ENCODE measurements around a stretch of chr12.

- PRO-cap: no peak
- RAMPAGE, long total RNA, 4 experiments: no peak in any of the 4 experiments
Measured at GRCh38 chr12:114666610-114667431, 17.2 kb downstream of the TBX3 start.

GRCh38 chr12:114680323-114681248 is 3.4 kb downstream of the TBX3 start:
- PRO-cap: no peak
- RAMPAGE, long total RNA, 4 experiments: no peak in any of the 4 experiments

- PRO-cap: no peak
- RAMPAGE, long total RNA, 4 experiments: no peak in any of the 4 experiments
Measured at GRCh38 chr12:114697928-114698398, 14.0 kb upstream of the TBX3 start.

DNA sequence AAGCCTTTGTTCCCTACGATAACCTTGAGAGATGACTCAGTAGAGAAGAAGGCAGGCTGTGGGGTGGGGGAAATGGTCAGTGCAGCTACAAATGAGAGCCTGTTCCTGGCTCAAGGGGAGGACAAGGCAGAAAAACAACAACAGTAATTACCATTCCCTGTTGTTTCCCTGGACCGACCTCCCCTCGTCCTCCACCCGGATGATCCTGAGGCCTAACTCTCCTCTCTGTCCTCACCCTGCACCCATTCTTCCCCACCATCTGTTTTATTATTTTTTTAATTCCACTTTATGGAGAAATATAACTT is 90.4 kb upstream of the TBX3 start:
- PRO-cap: no peak
- RAMPAGE, long total RNA, 4 experiments: no peak in any of the 4 experiments

DNA sequence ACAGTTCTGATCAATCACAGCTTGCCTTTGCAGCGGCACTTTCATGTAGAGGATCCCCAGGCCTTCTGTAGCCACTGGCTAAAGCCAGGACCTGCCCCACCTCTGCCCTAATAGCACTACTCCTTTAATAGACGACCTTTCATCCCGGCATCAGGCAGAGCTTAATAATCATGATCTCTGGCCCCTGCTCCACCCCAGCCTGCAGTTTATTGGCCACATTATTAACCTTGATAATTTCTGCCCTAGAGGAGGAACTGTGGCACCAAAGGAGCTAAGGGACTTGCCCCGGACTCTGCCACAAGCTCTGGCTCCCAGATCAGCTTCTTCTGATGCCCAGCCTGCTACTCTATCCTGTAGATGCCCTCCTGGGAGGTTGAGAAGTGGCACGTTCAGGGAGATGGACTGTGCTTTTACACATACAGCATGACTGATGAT is 142.3 kb upstream of the TBX3 start:
- PRO-cap: no peak
- RAMPAGE, long total RNA, 4 experiments: no peak in any of the 4 experiments

GRCh38 chr12:114944780-114945266 is 260.8 kb upstream of the TBX3 start:
- PRO-cap: no peak
- RAMPAGE, long total RNA, 4 experiments: no peak in any of the 4 experiments

DNA sequence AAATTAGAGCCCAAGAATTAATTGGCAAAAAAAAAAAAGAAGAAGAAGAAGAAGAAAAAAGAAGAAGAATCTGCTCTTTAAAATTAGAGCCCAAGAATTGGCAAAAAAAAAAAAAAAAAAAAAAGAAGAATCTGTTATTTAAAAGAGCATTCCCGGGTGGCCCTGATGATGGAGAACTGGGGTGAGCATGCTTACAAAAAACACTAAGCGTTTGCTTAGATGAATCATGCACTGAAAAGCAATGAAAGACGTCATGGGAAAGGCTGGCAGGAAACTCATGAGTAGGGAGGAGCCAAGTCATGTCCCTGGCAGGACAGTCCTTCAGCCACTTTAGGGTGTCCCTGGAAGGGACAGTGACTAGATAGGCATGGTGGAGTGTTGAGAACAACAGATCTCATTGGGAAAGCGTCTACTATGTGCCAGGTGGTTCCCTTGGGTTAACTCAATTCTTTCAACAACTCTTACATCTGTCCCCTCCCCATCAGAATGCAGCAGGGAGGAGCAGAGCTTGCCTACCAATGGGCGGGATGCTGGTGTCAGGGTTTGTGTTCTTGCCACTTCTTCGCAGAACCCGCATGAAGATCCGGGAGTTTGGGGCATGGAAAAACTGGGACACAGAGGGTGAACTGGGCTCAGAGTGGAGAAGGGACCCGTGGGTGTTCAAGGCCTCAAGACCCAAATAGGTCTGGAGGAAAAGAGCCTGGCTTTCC is 653.7 kb upstream of the TBX3 start:
- PRO-cap: no peak
- RAMPAGE, long total RNA, 4 experiments: no peak in any of the 4 experiments

- PRO-cap: no peak
- RAMPAGE, long total RNA, 4 experiments: no peak in any of the 4 experiments
Measured at GRCh38 chr12:115570616-115570952, 706.9 kb downstream of the MED13L start.

DNA sequence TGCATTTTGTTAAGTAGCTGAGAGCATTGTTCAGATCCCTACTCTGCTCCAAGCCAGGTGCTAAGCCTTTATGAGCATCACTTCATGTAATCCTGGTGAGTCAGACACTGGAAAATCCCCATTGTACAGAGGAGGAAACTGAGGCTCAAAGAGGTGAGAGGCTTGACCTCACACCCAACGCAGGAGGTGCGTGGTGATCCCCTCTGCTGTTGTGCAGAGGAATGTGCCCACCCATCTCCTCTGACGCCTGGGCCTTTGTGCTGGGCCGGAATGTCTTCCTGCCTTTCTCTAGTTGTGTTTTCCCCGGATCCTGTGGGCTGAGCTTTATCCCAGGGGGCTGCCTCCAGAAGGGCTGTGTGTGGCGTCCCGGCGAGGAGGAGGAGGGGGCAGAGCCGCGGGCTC is 653.8 kb downstream of the MED13L start:
- PRO-cap: no peak
- RAMPAGE, long total RNA, 4 experiments: no peak in any of the 4 experiments

GRCh38 chr12:115756397-115756787 is 521.1 kb downstream of the MED13L start:
- PRO-cap: no peak
- RAMPAGE, long total RNA, 4 experiments: no peak in any of the 4 experiments

DNA sequence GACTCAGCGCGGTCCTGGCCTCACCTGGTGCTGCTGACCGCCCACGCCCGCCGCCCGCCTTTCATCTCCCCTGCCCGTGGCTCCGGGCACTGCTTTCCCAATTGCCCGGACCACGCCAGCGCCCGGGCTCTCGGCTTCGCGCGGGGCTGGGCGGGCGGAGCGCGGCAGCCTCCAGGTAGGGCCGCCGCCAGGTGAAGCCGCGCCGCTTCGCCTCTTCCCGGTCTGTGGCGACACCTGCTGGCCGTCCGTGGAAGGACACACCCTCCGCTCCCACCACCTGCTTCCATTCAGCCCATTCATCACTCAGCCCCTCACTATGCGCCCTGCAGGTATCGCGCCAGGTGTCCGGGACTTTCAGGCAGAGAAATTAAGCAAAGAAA is 360.4 kb downstream of the MED13L start:
- PRO-cap: no peak
- RAMPAGE, long total RNA, 4 experiments: no peak in any of the 4 experiments

- PRO-cap: no peak
- RAMPAGE, long total RNA, 4 experiments: no peak in any of the 4 experiments
Measured at GRCh38 chr12:115986197-115986679, 291.3 kb downstream of the MED13L start.

- PRO-cap: no peak
- RAMPAGE, long total RNA, 4 experiments: no peak in any of the 4 experiments
Measured at GRCh38 chr12:116028513-116028879, 249.0 kb downstream of the MED13L start.

DNA sequence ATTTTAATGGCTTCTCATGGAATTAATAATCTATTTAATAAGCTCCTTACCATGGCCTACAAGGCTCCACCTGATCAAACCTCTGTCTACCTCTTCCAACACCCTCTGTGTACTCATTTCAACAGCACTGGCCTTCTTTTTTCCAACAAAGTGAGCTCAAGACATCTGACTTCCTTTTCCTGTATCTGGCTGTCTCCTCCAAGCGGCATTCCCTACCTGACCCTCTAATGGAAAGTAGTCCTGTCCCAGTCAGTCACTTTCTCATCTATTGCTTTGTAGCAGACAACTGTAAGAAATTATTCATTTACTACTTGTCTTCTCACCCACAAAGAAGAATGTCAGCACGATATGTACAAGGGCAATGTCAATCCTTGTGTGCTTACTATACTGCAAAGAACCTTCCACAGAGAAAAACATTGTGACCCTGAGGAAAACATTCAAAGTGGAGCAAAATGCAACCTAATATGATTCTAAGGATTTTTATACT is 149.6 kb downstream of the MED13L start:
- PRO-cap: no peak
- RAMPAGE, long total RNA, 4 experiments: no peak in any of the 4 experiments

GRCh38 chr12:116149004-116149404 is 128.5 kb downstream of the MED13L start:
- PRO-cap: no peak
- RAMPAGE, long total RNA, 4 experiments: no peak in any of the 4 experiments

DNA sequence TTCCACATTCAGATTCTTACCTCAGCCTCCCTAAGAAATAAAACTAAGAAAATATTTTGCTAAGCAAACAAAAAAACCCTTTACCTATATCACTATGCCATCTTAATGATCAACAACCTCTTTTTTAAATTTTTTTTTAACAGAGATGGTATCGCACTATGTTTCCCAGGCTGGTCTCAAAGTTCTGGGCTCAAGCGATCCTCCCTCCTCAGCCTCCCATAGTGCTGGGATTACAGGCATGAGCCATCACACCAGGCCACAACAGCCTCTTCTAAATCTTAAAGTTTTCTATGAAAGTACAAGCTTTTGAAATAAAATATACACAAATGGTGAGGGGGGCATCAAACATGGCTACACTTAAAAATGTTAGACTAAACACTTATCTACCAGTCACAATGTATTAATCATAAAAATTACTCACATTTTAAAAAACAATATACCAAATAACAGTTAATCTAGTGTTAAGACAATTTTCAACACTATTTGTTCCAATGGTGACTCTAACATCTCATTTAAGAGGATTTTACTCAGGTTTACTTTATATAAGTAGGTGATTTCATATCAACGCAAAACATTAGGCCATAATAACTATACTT is 48.6 kb downstream of the MED13L start:
- PRO-cap: no peak
- RAMPAGE, long total RNA, 4 experiments: no peak in any of the 4 experiments

- PRO-cap: no peak
- RAMPAGE, long total RNA, 4 experiments: no peak in any of the 4 experiments
Measured at GRCh38 chr12:116233389-116234103, 43.9 kb downstream of the MED13L start.

GRCh38 chr12:116264514-116265375 is 12.7 kb downstream of the MED13L start:
- PRO-cap: no peak
- RAMPAGE, long total RNA, 4 experiments: no peak in any of the 4 experiments

GRCh38 chr12:116336658-116337189 is 59.2 kb upstream of the MED13L start:
- PRO-cap: no peak
- RAMPAGE, long total RNA, 4 experiments: no peak in any of the 4 experiments

DNA sequence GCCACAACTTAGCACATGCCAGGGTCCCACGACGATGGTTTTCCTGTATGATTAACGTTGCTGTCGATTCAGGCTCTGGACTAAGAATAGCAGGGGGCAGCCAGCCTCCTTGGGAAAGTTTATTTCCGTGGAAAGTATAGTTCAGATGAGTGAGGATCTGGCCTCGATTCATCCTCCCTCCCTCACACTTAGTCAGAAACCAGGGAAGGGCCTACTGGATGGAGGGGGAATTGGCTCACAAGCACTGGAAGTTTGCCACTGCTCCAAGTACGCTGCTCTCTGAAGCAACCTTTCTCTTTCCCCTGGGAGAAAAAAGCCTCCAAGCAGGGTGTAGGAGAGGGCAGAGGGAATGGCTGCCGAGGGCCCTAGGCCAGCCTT is 105.7 kb upstream of the MED13L start:
- PRO-cap: unidirectional peak, minus-strand start at position 88 of the sequence
- RAMPAGE, long total RNA, 4 experiments: no peak in any of the 4 experiments